ENCODE measurements around a stretch of chr11.

DNA sequence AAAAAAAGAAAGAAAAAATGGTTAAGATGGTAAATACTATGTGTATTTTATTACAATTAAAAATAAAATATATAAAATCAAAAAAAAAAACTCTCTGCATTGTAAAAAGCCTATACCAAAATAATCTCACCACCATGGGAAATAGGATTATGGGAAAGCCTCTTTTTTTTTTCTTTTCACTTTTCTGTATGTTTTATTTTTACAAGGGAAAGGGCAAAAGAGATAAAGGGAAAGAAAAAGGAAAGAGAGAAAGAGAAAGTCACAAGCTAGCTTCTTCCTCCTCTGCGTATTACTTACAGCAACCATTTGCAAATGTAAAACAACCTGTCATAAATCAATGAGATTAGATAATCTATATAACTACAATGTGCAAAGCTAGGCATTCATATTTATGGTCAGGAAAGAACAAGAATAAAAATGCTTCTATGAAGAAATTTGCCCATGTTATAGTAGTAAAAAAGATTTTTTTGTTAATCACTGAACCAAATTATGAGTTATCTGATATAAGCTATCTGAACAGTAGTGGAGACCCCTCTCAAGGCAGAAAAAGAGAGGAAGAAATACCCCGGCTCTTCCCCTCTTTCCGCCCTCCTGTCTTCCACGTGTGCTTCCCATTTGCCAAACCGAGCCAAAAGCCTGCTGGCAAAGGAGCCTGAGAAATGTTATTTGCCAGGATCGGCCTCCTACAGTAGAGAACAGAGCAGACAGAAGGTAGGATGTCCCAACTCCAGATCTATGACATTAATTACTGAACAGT lies 50.3 kb downstream of the ARHGAP32 start:
- RAMPAGE, long total RNA: no peak
- RRBS: no CpG with 5 or more reads among the region's 6 CpGs

GRCh38 chr11:129260607-129261195 lies 68.6 kb upstream of the ARHGAP32 start:
- RAMPAGE, long total RNA: no peak
- RRBS: no CpG with 5 or more reads among the region's 3 CpGs

DNA sequence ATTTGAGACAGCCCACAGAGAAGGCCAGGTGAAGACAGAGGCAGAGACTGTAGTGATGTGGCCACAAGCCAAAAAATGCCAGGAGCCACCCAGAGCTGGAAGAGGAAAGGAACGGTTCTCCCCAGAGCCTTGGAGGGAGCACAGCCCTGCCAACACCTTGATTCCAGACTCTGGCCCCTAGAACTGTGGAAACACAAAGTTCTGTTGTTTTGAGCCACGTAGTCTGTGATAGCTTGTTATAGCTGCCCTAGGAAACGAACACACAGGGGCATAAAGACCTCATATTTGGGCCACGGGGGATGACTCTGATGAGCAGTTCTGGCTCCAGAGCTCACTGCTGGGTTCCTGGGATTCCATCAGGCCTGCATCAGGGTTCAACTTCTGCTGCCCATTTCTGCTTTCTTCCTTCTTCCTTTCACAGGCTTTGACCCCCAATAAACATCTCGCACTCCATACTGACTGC lies 167.5 kb downstream of the BARX2 start:
- RAMPAGE, long total RNA: no peak
- RRBS: no CpG with 5 or more reads among the region's 5 CpGs

DNA sequence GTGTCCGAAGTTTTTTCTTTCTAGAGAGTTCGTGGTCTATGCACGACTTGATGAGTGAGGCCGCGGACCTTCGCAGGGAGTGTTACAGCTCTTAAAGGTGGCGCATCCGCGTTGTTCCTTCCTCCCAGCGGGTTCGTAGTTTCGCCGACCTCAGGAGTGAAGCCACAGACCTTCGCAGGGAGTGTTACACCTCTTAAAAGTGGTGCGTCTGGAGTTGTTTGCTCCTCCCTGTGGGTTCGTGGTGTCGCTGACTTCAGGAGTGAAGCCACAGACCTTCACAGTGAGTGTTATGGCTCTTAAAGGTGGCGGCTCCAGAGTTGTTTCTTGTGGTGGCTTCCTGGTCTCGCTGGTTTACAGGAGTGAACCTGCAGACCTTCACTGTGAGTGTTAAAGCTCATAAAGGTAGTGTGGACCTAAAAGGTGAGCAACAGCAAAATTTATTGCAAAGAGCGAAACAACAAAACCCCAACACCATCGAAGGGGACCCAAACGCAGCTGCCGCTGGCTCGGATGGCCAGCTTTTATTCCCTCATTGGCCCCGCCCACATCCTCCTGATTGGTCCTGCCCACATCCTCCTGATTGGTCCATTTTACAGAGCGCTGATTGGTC lies 1.4 kb upstream of the TMEM45B start:
- RAMPAGE, long total RNA: no peak
- RRBS: no CpG with 5 or more reads among the region's 26 CpGs

DNA sequence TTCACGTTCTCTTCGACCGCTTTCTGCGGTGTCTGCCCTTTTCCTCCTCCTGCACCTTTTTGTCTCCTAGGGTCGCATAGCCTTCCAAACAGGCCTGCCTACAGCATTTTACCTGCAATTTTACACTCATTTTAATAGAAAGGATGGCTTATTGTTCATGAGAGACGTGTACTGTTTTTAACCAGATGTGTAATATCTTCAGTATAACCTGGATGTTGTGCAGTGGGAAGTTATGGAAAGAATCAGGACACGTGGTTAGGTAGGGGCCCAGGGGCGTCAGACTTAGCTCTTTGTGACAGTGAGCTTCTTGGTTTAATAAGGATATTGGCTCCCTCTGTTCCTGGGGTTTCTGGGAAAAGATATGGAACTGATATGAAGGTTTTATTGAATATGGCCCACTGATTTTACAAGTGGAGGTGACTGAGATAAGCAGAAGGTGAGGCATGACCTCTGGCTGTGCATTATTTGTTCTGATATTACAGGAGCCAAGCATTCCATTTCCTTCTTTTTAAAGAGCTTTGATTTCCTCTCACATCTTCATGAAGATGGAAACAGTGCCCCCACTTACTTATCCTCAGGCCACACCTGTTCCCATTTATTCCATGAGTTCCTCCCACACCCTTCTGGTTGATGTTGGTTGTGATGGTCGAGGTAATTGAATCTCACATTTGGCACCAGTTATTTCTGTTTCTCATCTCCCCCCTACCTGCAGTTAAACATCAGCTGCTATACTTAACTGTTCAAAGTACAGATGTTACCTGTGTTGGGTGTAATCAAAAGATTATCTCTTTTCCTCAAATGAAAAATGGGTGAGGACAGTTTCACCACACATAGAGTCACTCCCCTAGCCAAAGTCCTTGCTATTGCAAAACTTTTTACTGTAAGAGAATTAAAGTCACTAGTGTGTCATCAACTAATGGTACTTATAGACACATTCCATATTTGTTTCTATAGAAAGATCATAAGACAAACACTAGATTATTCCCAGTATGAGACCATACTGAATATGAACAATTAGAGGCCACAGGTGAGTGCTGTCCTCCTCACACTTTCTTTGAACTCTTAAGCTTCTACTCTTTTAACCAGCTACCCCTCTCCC lies 1.8 kb downstream of the TMEM45B start:
- RAMPAGE, long total RNA: no peak
- RRBS: no CpG with 5 or more reads among the region's 9 CpGs

GRCh38 chr11:129901729-129902224 lies 6.4 kb upstream of the NFRKB start:
- RAMPAGE, long total RNA: no peak
- RRBS: no CpG with 5 or more reads among the region's 4 CpGs

DNA sequence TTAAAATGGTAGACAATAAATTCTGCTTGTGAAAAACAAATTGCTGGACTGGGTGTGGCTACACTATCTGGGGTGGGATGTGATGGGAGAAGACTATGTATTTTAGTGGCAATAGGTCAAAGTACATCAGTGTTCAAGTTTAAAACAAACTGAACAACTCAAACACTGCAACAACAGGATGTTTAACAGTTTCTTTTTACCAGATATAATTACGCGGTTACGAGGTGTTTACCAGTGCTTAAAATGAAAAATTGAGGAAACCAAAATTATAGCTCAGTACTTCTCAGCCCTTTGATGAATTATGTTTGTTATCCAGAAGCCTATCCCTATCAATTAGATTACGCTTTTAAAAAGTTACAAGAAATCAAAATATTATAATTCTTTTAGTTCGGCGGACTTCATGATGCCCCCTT lies 3.2 kb downstream of the PRDM10 start:
- RAMPAGE, long total RNA: no peak
- RRBS: no CpG with 5 or more reads among the region's 6 CpGs

DNA sequence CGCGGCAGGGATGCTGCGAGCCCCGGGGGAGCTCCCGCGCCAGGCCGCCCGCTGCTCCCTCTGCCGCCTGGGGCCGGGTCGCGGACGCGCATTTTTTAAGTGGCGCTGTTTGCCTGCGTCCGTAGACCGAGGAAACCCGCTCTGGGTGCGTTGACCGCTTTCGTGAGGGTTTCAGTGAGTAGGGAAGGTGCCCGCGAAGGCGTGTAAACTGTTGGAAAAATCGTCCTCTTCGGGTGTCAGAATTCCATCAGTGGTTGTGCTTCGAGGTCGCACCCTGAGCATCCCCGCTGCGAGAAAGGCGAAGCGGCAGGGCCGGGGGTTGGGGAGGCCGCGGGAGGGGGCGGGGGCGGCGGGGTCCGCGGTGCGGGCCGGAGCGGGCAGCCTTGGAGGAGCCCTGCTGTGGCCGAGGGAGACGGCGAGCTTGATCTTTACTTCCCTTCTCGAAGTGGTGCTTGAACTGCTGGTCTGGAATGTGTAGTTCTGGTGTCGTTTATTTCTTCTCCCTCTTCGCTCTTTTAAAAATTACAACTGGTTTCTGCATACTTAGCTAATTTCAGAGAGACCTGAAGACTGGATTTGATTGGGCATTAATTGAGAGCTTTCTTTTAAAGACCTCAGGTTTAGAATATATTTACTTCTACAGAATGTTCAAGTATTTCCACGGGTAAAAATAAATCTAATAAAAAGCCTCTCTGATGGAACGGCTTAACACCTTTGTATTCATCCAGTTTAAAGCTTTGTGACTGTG lies 1.1 kb downstream of the APLP2 start:
- RAMPAGE, long total RNA: no peak
- RRBS: 2% methylated on average over 17 of the region's 52 CpGs

DNA sequence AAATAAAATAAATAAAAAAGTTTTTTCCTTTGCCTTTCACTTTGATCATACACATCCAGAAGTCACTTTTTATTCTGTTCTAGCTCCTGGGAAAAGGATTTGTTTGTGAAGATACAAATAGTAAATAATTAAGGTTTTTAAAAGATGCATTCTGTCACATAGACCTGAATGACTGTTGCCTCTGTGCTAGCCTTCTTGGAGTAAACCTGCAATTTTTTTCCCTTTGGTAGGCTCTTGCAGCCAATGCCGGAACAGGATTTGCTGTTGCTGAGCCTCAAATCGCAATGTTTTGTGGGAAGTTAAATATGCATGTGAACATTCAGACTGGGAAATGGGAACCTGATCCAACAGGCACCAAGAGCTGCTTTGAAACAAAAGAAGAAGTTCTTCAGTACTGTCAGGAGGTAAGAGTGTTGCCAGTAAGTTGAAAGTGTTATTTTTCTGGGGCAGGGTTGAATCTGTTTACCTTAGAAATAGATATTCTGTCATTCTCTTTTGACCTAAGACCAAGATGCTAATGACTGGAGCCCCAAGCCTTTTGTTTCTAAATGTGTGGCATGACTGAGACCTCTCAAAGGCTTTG lies 39.6 kb downstream of the APLP2 start:
- RAMPAGE, long total RNA: no peak
- RRBS: no CpG with 5 or more reads among the region's 2 CpGs

DNA sequence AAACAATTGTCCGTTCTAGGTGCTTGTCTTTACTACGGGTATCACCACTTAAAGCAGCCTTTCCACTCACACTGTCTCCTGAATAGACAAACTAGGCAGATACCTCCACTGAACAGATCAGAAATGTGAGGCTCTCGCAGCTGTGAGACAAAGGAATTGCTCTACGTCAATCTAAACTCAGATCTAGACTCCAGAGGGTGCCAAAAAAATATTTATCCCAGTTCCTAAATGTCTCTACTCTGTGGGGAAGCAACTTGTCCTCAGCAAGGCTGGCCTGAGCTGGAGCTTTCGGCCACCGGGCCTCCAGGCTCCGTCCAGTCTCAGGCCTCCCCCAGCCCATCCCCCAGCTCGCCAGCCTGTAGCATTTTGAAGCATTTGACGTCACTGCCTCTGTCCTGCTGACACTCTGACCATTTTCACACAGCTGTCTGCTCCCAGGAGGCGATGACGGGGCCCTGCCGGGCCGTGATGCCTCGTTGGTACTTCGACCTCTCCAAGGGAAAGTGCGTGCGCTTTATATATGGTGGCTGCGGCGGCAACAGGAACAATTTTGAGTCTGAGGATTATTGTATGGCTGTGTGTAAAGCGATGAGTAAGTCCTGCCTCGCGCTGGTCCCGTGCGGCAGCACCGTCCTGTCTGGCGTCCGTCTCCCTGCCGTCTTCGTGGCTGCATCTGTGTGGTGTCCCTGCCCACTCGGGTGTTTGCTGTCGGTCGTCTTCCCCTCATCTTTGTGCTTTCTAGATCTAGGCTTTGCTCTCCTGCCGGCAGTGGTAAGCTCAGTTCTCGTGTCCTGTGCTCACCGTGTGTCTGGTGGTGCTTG lies 36.2 kb upstream of the ST14 start:
- RAMPAGE, long total RNA: no peak
- RRBS: no CpG with 5 or more reads among the region's 35 CpGs

DNA sequence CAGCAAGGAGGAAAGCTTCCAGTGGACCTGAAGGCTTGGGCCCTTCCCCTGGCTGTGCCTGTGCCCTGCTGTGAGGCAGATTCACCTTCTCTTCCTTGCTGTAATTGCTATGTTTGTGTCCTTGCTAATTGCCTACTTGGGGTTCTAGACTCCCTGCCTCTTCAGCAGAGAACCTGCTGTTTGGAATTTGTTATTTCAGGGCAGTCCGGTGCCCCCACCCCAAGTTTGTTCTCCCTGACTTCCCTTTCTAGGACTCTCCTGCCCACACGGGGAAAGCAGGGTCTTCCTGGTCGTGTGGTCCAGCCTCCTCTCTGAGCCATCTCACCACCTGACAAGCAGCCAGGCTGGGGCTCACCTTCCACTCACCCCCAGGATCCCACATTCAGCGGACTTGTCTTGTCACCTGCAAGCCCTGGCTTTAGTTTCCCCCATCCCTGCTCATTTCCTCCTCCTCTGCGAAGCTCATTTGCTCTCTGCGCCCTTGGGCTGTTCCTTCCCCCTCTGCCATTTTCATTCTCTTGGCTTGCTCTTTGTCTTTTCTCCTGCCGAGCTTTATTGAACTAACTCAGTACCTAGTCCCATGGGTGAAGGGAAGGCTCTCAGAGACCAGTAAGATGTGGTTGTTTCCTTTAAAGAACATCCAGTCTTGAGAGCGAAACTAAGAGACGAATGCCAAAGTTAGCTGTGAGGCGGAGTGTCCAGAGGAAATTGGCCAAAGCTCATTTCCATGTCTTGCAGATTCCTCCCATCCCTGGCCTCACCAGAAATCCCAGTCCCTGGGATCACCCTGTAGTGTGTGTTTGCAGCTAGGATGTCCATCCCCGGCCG lies 1.9 kb downstream of the ST14 start:
- RAMPAGE, long total RNA: no peak
- RRBS: no CpG with 5 or more reads among the region's 12 CpGs

- RAMPAGE, long total RNA: no peak
- RRBS: no CpG with 5 or more reads among the region's 5 CpGs
These were observed 4.6 kb downstream of the ADAMTS15 start for GRCh38 chr11:130453007-130453435.

DNA sequence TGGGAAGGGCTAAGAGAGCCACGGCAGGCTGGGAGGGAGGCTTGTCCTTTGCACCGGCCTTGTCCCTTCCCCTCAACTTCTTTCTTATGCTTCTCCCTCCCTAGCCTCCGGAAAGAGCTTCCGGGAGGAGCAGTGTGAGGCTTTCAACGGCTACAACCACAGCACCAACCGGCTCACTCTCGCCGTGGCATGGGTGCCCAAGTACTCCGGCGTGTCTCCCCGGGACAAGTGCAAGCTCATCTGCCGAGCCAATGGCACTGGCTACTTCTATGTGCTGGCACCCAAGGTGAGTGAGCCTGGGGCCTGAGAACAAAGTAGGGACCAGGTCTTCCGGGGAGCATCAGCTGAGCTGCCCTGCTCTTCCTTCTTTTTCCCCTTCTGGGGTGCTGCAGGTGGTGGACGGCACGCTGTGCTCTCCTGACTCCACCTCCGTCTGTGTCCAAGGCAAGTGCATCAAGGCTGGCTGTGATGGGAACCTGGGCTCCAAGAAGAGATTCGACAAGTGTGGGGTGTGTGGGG lies 22.4 kb downstream of the ADAMTS15 start:
- RAMPAGE, long total RNA: no peak
- RRBS: 95% methylated on average over 9 of the region's 17 CpGs

GRCh38 chr11:130580285-130581057 lies 132.0 kb downstream of the ADAMTS15 start:
- RAMPAGE, long total RNA: no peak
- RRBS: no CpG with 5 or more reads among the region's 5 CpGs

DNA sequence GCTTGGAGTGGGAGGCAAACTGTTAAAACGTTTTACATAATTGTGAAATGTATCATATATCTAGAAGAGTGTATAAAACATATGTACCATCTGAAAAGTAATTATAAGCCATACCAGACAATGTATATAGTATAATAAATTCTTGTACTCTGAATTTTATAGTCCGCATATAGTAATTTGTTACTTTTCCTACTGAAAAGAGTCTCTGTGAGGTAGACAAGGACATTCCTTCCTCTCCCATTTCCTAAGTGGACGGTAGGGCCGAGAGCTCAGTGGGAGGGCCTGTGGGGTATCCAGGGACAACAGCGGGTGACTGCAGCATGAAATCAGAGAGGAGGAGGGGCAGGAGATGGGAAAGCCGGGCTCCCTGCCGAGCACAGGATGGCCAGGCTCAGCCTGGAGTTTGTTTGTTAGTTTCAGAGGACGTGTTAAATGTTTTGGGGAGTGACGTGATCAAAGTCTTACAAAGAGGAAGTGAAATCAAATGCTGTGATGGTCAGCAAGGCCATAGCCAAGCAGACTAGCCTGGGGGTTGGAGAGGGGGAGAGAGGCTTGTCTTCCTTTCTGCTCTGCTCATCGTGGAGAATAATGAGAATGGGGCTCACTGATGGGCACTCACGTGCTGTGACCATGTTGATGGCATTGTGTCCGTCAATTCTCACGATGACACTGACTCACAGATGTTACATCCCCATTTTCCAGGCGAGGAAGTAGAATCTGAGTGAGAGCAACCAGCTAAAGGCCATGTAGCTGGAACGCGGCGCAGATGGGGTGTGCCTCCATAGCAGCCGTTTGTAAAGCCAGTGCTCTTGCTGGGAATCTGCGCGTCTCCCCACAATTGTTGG lies 152.7 kb downstream of the ADAMTS15 start:
- RAMPAGE, long total RNA: no peak
- RRBS: no CpG with 5 or more reads among the region's 20 CpGs

GRCh38 chr11:130607162-130607562 lies 158.7 kb downstream of the ADAMTS15 start:
- RAMPAGE, long total RNA: no peak
- RRBS: no CpG with 5 or more reads among the region's 7 CpGs

- RAMPAGE, long total RNA: no peak
- RRBS: no CpG with 5 or more reads among the region's 4 CpGs
These were observed 142.9 kb downstream of the SNX19 start for GRCh38 chr11:130773391-130773833.

DNA sequence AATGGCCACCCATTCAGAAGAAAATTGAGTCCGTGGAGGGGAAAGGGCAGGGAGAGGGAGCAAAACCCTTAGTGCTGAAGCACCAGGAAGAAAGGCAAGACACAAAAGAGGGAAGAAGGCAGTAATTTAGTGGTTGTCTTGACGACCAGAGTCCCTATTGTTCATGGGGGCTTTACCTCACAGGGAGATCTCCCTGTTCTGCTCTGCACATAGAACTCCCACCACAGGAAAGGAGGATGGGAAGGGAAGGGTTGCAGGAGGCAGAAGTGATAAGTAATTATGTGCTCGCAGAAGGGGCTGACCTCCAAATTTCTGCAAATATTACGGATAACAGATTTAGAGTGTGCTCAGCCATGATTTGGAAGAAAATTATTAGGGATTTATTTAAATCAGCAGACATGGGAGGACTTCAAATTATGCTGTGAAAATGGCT lies 23.3 kb downstream of the SNX19 start:
- RAMPAGE, long total RNA: no peak
- RRBS: no CpG with 5 or more reads among the region's 4 CpGs

GRCh38 chr11:131253126-131253709 lies 117.2 kb upstream of the NTM start:
- RAMPAGE, long total RNA: no peak
- RRBS: no CpG with 5 or more reads among the region's 6 CpGs

DNA sequence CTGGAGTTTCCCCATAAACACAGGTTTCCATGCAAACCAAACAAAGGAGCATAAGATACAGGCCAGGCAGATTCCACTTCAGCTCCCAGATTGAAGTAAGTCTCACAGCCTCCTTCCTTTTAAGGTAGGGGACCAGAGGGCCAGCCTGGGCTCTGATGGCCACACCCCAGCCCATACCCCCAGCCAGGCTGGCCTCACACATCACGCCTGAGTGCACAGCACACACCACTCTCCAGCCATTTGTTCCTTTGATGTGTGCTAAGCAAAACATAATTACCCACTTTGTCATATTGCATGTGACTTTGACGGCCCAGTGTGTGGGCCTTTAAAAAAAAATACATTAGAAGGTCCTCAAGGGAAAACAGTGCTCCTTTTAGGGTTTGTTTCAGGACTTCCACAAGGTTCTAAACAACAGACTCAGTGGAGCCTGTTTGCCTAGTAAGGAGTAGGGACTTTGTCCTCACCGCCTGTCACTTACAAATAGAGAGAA lies 518.8 kb downstream of the NTM start:
- RAMPAGE, long total RNA: no peak
- RRBS: no CpG with 5 or more reads among the region's 3 CpGs